Mononuclear cell (primary cell): ENCODE results near the genes DPY19L3, ANKRD27 and TDRD12.

DNA sequence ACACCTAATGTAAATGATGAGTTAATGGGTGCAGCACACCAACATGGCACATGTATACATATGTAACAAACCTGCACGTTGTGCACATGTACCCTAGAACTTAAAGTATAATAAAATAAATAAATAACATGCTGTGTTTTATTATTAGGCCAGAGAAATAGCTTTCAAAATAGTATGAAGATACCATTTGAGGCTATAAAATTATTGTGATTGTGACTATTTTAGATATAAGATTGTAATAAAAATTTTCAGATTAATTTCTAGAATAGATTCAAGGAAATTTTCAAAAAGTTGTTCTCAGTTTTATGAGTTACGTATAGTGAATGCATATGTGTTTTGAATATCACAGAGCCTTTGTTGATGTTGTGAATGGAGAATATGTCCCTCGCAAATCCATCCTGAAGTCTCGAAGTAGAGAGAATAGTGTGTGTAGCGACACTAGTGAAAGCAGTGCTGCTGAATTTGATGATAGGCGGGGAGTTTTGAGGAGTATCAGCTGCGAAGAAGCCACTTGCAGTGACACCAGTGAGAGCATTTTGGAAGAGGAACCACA is 70.0 kb downstream of the URI1 start:
- RRBS, result no CpG with 5 or more reads among the region's 7 CpGs

DNA sequence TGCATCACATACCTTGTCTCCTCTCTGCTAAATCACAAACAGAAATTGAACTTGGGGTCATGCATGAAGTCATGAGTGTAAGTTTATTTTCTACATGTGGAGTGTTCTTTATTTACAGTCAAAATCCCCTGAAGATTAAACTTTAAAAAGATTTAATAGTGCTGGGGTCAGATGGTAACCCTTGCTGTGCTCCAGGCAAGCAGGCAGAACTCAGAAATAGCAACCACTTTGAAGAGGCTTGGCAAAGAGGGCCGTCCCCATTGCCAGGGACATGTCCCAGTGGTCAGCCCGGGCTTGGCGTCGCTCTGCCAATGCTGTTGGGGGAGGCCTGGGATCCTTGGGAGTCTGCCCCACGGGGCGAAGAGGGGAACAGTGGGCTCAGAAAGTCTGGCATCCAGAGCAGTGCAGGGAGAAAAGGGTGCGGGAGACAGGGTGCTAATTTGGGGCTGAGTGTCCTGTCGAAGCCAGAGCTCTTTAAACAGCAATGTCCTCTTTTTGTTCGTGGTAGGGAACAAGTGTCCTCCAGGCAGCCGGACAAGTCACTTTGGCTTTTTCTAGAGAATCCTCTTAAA is 46.1 kb upstream of the ZNF536 start:
- RRBS, result no CpG with 5 or more reads among the region's 10 CpGs

DNA sequence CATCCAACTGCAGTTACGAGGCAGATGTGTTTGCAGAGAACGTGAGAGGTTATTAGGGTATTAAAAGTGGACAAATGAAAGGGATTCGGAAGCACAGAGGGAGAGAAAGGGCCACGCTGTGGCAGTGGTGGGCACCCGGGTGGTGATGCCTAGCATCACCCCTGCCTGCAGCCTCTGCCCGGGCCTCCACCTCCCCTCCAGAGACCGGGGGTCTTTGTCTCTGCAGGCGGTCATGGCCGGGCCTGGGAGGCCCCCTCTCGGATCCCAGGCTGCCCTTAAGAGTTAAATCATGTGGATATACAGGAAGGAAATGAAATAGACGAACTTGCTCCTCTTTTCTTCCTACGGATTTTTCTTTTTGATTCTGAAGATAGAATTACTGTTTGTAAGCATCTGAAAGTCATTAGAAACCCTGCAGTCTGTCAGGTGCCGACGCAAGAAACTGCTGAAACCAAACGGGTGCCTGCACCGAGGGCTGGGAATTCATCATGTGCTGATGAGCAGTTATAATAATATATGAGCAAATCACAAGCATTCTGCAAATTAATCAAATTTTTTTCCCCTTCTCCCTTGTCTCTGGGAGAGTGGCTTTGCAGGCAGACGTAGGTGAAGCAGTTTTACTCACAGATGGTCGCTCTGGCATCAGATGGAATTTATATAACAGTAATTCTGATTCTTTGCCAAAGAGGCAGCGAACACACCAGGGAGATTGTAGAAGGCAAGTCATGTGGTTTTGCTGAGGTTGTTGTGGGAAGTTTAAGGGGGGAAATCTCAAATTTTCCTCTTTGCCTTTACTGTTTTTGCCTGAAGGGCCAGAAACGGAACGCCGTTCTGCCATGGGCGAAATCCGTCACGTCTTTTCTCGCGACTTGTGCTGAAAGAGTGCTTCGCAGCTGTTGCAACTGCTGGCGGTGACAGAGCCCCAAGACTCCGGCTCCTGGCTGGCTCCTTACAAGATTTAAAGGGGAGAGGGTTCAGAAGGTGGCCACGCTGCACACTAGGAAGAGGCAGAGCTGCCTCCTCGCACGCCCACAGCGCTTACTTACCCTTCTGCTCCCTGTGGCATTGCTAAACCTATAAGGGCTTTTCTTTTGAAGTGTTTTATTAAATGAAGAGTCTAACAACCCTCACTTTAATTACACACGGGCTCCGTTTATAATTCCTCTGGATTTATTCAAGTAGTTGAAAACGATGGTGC is 320.0 kb downstream of the ZNF536 start:
- RRBS, result 0% methylated on average over 1 of the region's 37 CpGs

DNA sequence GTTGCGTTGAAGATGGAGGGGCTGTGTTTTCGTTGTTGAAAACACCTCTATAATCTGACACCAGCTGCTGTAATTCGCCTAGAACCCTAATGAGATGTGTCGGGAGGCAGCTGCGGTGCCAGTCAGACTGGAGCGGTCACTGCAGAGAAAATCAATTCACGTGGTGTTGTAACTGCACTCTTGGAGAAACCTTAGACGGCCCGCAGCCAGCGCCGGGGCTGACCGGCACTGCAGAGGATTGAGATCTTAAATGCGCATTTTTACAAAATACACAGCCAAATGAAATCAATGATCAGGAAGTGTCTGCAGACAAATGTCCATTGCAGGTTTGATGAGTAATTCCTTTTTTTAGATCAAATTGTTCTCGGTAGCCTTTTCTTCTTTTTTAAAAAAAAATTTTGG is 339.2 kb downstream of the ZNF536 start:
- RRBS, result no CpG with 5 or more reads among the region's 14 CpGs

DNA sequence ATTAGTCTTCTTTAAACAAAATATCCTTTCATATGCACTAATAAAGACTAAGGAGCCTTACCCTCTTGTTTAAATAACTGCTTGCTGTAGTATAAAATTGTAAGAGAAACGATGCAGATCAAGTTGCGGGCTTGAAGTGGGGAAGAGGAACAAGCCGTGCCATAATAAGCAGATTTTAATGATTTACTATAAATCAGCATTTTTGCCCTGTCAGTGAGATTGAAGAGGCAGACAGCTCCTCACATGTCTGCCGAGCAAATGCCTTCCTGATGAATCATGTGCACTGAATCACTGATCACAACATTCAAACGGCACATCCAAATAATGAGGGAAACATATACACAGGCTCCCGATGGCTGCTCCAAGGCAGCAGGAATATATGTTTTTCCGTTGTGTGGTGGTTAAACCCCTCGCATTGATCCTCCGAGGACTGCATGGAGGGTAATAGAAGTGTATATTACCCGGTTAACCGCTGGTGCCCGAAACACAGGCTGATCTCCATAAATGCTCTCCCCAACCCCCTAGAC is 282.8 kb downstream of the TSHZ3 start:
- RRBS, result no CpG with 5 or more reads among the region's 12 CpGs

DNA sequence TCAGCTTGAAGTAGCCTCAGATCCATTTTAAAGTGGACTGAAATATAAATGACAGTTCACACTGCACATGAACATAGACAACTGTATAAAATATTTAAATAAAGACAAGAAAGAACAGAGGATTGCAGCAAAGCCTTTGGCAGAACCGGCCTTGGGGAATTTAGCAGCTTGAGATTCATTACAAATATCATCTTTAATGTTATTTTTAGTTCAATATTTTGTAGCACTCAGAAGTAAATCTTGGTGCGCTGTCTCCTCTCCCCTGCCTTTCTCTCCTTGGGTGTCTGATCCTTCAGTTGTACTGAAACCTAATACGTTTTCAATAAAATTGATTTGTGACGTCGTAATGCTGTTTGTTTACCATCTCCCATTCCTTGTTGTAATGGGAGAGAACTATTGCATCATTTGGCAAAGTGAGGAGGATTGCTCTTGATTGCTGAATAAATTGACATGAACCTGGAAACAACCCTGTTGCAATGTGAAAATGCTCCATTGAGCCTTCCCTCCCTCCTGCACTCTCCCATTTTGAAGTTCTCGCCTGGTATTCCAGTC is 43.2 kb upstream of the TSHZ3 start:
- RRBS, result no CpG with 5 or more reads among the region's 6 CpGs

DNA sequence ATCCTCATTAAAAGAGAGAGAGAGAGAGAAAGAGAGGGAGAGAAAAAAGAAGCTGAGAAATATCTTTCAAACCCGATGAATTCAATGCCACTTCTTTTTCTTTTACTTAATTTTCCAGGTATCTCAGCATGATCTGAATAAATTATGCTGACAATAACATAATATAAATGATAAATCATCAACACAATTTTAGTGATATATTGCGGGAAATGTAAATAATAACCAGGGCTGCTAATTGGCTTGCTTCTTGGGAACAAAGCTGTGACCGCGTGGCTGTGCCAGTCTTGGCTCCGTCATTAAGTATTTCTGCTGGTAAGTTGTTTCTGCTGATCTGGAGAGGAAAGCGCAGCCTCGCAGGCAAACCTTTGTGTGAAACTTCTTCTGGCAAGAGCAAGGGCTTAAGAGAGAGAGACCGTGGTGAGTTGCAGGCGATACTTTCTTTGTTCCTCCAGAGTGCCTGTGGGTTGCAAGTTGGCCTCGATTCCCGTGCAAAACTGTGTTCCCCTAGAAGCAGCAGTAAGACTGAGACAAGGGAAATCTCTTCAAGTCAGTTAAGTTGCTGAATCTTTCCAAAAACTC is 489.1 kb upstream of the TSHZ3 start:
- RRBS, result no CpG with 5 or more reads among the region's 11 CpGs

GRCh38 chr19:32354419-32354939 is 9.1 kb downstream of the ZNF507 start:
- RRBS, result no CpG with 5 or more reads among the region's 16 CpGs

GRCh38 chr19:32363015-32363783 is 17.8 kb downstream of the ZNF507 start:
- RRBS, result no CpG with 5 or more reads among the region's 8 CpGs

DNA sequence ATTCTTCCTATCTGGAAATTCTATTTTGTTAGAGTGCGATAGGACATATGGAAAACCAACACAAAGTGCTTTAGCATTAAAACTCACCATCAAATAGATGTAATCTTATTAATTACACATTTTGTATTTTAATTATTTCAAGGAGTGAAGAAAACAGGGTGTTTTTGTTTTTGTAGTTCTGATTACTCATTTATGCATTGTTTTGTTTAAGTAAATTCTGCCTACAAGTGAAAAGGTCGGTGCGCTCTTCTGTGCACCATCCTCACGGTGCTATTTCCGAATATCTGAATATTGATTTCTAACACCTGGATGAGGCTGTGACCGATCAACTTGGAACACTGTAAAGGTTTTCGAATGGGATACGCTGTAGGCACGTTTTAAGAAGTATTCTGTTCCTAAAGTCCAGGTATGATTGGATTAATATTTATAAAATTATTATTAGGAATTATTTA is 21.3 kb upstream of the DPY19L3 start:
- RRBS, result no CpG with 5 or more reads among the region's 9 CpGs

GRCh38 chr19:32405418-32406506 is at the start of gene DPY19L3:
Gene DPY19L3 (plus strand): TSS chr19:32405770.
- RRBS, result 2% methylated on average over 75 of the region's 128 CpGs

- RRBS, result no CpG with 5 or more reads among the region's 6 CpGs
These were observed 8.9 kb downstream of the ANKRD27 start for GRCh38 chr19:32666054-32666432.

DNA sequence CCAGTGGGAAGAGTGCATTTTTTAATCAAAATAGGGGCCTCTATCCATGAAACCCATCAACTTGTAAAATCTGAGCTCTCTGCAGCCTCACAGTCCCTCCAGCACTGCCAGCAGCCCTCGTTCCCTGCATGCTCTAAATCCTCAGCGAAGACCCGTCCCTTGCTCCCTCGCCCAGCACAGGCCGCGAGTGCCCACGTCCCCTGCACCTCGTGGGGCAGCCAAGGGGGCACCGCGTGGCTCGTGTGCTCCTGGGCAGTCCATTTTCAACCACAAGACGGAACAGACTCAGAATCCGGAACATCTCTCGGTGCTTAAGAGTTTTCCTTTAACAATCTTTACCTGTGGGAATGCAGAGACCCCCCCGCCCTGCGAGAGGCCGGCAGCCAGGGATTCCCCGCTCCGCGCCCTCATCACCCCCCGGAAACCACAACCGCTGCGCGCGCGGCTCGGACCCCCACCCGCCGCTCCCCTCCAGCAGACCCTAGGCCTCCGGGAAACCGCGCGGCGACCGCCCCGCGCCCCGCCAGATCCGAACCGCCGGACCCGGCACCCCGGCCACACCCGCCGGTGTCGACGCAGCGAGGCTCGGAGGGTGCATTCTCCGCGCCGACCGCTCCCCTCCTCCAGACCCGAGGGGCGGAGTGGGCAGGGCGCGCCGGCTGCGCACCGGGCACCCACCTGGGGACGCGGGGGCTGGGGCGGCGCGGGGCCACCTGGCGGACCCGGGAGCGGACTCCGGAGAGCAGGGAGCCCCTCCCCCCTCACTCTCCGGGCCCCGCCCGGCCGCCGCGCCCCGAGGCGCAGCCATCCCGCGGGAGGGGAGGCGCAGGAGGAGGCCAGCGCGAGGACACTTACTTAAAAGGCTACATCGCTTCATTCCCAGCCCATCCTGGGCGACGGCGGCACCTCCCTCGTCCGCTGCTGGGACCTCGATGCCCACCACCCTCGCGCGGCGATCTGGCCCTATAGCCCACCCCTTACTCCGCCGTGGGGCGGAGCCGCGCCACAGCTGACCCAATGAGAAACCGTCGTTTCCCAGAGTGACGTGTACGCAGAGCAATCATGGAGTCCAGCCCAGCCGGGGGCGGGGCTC is at the start of gene ANKRD27:
Gene ANKRD27, minus strand, starts transcription at position 965 of the 1,093 bp plus-strand sequence.
- RRBS, result 2% methylated on average over 47 of the region's 104 CpGs

DNA sequence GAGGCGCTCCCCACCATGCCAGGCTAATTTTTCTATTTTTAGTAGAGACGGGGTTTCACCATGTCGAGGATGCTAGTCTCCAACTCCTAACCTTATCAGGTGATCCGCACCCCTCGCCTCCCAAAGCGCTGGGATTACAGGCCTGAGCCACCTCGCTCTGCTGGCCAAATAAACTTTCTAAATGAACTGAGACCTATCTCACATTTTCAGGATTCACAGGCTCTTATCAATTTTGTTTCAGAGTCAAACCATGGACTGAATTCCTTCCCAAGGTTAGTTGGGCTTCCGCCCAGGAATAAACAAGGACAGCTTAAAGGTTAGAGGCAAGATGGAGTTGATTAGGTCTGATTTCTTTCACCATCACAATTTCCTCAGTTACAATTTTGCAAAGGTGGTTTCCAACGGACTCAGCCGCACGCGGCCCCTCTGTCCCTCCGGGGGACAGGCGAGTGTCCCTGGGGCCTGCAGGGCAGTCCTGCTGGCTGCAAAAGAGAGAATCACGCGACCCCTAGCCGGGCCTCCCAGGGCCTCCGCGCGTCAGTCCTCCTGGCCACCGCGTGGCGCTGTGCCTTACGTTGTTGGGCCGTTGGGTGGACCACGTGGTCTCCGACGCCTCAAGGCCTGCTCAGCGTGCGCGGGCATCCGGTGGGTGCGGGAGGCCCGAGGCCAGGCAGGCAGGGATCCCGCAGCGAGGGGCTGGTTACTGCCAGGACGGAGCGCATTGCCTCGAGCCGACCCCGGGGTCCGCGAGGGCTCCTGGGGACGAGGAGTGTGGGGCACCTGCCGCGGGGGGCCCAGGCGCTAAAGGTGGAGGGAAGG is at the start of gene TDRD12:
Gene TDRD12, plus strand, starts transcription at position 622 of the 819 bp plus-strand sequence.
- RRBS, result 97% methylated on average over 13 of the region's 47 CpGs

- RRBS, result no CpG with 5 or more reads among the region's 10 CpGs
These were observed 19.2 kb downstream of the PEPD start for GRCh38 chr19:33502164-33502936.

DNA sequence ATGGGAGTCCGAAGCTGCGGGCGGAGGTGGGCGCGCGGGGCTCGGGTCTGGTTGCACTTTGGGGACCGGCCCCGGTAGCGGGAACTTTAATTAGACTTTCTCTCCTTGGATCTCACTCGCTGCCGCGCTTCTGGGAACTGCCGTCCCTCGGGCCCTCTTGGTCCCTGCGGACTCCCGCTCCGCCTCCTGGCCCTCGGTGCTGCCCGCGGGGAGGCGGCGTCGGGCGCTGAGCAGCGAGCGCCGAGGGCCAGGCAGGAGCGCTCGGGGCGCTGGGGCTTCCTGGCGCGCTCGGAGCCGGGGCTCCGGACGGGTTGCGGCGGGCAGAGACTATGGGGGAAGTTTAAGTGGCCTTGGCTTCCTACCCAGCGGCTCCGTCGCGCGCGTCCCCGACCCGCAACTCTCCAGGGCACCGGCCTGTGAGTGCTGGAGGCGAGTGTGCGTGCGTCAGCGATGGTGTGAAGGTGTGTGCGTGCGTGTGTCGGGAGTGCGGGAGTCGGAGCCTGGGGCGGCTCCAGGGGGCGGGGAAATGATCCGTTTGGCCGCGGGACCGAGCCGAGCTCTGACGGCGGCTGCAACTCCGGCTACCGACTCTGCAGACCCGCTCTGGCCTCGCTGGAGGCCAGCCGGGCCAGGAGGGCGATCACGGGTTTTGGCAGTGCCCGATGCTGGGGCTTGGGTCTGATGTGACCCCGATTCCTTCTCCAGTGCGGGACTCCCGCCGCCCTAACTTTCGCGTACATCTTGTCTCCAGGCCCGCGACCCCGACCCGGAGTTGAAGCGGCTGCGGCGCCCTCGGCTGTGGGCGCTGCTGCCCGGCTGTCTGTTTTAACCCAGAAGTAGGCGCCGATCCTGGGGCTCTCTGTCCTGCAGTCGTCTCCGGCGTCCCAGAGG is 918 bp downstream of the CHST8 start:
- RRBS, result 5% methylated on average over 34 of the region's 95 CpGs

DNA sequence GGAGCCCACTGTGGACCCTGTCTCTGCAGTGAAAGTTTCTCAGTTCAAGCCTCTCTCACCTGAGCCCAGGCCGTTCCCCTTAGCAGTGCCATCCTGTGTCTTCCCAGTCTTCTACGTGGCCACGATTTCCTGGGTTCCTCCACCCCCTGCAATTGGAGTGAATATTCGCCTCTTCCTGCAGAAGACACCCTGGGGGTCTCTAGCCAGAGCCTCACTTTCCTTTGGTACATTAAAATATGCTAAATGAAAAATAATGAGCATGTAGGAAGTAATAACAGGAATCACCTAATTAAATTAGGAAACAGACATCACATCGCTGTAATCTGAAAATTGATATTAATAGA is 79.3 kb downstream of the CHST8 start:
- RRBS, result no CpG with 5 or more reads among the region's 5 CpGs

- RRBS, result no CpG with 5 or more reads among the region's 4 CpGs
These were observed 24.5 kb downstream of the KCTD15 start for GRCh38 chr19:33821157-33821513.

DNA sequence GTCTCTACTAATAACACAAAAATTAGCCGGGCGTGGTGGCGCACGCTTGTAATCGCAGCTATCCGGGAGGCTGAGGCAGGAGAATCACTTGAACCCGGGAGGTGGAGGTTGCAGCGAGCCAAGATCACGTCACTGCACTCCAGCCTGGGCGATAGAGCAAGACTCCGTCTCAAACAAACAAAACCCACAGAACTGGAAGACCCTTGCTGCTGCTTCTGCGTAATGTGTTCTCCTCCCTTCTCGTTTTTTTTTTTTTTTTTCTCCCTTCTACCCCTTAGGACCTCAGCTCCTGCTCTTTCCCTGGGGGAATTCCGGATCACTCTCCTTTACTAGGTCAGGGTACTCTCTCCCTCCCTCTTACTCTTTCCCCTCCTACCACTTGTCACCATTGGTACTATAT is 609 bp upstream of the GARRE1 start:
- RRBS, result 2% methylated on average over 1 of the region's 14 CpGs

DNA sequence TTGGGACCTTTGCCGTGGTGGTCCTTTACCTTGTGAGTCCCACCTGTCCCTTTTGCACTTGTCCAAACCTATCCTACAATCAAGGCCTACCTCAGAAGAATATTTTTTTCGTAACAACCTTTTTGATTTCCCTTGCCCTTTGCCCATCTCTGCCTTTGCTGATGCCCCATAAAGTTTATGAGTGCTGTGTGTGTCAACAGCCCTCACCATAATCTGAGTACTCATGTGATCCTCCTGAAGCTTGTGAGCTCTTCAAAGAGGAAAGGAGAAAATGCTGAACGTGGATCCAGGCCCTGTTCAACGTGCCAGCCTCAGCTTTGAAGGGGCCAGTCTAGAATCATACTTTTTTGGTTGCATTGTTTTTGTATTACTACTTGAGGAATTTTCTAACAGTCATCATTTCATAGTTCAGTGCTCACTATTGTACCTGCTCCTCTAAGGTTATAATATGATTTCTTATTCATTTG is 44.8 kb downstream of the GARRE1 start:
- RRBS, result no CpG with 5 or more reads among the region's 4 CpGs